Esophagus muscularis mucosa (tissue), 4 donors: ENCODE measurements around a stretch of chr2.

DNA sequence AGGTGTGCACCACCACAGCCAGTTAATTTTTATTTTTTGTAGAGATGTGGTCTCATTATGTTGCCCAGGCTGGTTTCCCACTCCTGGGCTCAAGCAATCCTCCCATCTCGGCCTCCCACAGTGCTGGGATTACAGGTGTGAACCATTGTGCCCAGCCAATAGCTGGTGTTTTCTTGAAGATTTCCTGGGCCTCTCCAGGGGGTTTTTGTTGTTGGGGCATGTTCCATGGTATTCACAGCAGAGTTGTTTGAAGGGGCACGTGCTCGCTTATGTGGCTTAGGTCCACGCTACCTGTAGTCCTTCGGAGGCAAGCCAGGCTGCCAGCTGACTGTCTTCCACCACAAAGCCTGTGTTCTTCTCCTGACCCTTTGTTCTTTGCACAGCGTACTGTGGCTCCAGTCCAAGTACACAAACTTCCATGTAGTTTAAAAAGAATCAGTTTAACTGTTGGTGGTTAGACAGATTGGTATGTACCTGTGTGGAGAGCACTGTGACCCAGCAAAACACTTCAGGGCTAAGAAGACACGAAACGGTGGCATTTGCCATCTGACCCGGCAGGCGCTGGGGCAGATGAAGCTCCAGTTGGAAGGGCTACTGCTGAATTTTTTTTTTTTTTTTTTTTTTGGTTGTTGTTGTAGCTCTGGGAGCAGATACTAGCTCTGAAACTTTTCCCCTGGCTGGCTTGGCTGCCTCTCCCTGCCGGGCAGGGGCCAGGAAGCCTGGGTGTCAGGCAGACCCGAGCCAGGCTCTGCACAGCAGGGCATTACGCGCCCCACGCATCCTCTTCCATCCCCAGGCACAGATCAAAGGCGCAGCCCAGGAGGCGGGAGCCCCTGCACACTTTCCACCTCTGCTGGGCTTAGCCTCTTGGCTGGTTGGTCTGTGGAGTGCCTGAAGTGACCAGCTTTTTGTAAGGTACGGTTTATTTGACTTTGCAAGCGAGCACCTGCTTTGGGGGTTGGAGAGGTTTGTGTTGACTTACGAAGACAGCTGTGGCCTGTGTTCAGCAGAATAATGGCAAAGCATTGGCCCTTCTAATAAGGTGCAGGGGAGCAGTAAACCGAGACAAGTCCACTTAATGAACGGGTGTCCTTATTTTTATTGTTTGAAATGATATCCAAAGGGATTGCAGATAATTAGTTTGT lies 5.7 kb downstream of the GREB1 start:
- PRO-cap = no peak
- RAMPAGE, long total RNA, 4 experiments = start-site peak on the plus strand in 3 of 4 experiments, centred at positions 491 to 590 of the sequence, 6 to 55 reads per replicate

DNA sequence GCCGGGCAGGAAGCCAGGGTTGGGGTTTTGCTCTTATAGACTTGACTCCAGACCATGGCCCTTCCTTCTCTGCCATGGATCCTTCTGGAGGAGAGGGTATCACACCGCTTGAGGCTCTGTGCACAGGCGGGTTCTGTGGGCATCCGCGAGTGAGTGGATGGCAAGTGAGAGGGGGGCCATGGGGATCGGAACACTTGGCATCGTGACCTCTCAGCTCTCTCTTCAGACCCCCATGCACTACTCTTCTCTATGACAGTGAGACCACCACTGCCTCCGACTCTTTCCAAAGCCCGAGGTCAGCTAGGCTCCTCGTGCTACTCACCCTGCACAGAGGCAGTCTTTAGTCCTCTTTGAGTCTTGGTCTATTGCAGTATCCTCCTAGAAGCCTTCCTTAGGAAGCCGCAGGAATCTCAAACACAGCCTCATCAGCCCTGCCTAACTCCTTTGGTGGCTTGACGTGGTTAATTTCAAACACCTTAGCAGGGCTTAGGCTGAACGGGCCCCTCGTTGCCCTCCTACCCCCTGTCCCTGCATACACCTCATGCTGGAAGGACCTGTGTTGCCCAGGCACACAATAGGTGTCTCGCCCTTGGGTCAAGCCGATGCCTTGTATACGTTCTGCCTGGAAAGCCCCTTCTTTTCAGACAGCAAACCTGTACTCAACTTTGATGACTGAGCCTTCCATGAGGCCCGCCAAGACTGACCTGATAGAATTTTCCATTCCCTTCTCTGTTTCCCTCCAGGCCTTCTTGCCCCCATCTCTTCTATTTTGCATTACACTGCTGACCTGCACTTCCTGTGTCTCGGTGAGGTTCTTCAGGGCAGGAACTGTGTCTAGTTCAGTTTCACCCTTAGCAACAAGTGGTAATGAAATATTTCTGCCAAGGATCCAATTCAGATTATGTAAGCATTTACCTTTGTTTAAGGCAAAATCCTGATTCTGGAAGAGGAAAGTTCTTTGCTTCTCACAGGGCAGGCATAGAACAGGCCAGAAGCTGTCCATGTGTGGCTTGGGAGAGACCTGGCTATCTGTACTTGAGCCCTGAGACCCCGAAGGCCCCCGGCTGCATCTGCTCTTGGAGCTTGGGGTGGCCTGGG lies 7.8 kb downstream of the GREB1 start:
- PRO-cap = no peak
- RAMPAGE, long total RNA, 4 experiments = no peak in any of the 4 experiments

DNA sequence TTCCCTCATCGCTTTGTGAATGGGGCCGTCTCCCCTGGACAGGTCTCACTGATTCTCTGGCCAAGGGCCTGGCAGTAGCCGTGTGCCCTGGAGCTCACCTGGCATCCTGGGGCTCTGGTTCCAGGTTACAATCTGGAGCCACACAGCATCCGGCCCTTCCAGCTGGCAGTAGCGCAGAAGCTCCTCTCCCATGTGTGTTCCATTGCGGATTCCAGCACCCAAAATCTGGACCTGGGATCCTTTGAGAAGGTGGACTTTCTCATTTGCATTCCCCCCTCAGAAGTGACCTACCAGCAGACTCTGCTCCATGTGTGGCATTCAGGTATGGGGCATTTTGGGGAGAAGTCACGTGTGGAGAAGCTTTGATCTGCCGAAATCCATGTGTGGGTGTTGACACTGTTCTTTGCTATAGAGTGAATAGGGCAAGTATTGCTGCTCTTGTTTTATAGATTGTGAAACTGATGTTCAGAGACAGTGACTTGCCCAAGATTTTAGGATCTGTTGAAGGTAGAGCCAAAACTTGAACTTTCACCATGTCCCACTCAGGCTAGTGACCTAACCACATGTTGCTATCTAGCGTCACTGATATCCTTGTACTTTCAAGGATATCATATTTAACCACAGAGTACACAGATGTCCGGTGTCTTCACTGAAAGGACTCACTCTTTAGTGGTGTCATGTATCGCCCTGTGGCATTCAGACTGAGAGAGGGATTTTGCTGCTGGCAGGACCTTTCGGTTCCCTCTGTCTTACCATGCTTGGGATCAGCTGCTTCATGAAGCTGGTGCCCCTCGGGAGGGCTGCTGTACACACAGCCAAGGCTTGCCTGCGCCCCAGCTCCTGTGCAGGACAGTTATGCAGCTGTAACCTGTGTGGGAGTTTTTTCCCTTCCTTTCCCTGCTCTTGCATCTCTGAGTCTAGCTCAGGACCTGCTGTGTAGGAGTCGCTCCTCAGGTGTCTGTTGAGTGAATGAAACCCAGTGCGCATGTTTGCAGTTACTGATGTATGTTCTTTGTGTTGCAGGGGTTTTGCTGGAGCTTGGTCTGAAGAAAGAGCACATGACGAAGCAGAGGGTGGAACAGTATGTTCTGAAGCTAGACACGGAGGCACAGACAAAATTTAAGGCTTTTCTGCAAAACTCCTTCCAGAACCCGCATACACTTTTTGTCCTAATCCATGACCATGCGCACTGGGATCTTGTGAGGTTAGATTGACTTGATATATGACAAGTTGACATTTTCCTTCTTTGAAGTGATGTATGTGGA lies 64.2 kb downstream of the GREB1 start:
- PRO-cap = no peak
- RAMPAGE, long total RNA, 4 experiments = no peak in any of the 4 experiments

- PRO-cap = no peak
- RAMPAGE, long total RNA, 4 experiments = no peak in any of the 4 experiments
Measured at GRCh38 chr2:11686516-11686860, 16.5 kb upstream of the NTSR2 start.

GRCh38 chr2:11715896-11716499 lies 30.4 kb upstream of the LPIN1 start:
- PRO-cap = no peak
- RAMPAGE, long total RNA, 4 experiments = no peak in any of the 4 experiments

DNA sequence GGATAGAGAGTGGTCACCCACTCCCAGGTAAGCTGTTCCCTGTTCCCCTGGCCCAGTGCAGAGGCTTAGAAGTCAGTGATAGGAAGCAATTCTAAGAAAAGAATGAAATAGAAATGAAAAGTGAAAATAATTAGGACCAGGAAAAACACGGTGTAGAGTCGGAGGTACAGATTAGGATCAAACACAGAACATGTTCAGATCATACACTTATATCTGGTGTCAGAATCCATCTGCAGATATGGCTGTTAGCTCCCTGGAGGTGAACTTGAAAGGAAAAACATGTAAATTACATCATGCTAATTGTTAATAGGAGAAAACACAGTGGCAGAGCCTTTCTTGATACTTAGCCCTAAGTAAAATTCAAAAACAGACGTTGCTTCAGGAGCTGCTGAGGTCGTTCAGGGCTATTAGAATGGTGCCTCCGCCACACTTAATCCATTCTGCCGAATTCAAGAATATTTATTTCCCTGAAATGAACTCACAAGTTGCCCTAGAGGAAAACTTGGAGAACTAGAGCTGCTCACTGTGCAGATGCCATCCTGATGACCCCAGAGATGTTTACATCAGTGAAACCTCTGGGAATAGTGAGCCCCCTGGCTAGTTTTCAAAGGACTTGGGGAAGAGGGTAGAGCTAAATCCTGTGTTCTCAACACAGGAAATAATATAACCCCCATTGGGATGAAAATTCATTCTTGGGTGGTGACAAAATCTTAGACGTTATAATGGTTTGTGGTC lies 27.5 kb downstream of the LPIN1 start:
- PRO-cap = no peak
- RAMPAGE, long total RNA, 4 experiments = no peak in any of the 4 experiments

DNA sequence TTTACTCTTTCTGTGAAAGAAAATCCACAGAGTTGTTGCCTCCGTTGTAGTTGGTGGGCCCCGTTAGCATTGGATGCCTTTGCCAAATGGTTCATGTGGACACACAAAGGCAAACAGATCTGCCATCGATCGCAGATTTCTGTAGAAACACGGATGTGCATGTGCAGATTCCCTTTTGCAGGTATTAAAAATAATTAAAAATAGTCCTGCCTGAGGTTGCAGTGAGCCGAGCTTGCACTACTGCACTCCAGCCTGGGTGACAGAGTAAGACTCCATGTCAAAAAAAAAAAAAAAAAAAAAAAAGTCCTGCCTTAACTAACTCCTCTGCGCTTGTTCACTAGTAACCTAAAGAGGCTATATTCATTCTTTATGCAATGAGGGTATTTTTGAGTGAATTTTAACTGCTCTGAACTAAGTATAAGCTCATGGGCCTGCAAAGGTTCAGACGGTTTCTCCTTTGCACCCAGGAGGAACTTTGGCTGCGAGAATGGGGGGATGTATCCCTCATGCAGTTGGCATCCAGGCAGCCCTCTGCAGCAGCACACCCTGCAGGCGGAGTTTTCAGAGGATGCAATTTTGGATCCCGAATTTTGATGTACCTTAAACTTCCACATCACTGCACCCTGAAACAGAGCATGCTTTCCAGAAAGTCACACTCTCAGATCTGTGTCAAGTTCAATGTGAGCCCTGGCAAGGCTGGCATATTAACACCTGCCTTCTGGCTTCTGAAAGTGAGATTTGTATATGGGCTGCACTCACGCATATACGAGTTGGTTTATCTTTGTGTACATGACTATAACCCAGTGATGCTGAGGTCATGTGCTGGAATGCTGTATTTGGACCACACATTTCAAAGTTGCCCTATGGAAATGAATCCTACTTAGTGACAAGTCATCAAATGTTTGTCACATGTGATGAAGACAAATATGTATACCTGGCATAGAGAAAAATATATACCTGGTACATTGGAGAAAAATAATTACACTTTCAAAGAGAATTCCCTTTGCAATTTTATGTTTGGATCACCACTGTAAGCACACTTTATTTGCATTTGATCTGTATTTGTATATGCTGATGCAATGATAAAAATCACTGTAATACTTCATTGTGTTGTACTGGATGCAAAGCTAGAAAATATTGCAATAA lies 80.2 kb downstream of the LPIN1 start:
- PRO-cap = no peak
- RAMPAGE, long total RNA, 4 experiments = no peak in any of the 4 experiments

DNA sequence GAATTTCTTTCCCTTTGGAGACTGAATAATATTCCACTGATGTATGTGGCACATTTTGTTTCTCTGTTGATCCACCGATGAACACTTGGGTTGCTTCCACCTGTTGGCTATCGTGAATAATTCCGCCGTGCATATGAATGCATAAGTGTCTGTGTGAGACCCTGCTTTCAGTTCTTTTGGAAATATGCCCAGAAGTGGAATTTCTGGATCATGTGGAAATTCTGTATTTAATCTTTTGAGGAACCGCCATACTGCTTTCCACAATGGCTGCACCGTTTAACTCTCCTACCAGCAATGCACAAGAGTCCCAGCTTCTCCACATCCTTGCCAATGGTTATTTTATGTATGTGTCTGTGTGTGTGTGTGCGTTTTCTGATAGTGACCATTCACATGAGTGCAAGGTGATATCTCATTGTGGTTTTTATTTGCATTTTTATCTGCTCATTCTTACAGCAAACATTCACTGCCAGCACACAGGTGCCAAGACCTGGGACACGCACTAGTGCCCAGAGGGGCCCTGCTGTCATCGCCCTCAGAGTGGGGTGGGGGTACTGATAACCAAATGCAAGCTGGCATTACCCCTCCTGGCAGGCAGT lies 285.2 kb downstream of the LPIN1 start:
- PRO-cap = no peak
- RAMPAGE, long total RNA, 4 experiments = no peak in any of the 4 experiments

GRCh38 chr2:12034333-12034950 lies 288.0 kb downstream of the LPIN1 start:
- PRO-cap = no peak
- RAMPAGE, long total RNA, 4 experiments = no peak in any of the 4 experiments

DNA sequence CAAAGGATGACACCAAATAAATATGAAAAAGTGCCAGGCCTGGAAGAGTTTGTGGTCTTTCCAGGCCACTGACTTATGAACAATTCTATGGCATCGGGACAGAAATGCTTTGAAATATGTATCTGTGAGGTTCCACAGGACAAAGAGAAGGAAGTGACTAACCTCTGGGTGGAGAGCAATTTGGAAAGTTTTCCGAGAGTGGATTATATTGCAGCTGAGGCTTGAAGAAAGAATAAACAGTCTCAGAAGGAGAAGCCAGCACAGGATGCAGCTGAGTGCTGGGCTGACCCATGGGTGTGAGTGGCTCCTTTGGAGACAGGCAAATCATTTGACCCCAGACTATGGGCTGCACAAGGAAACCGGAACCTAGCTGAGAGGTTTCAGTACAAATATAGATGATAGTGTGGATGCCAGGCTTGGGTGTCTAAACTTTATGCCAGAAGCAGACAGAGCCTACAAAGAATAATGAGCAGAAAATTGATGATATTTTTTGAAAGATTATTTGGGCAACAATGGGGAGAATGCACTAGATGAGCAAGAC lies 409.3 kb downstream of the LPIN1 start:
- PRO-cap = unidirectional peak, plus-strand start at position 235 of the sequence
- RAMPAGE, long total RNA, 4 experiments = no peak in any of the 4 experiments

DNA sequence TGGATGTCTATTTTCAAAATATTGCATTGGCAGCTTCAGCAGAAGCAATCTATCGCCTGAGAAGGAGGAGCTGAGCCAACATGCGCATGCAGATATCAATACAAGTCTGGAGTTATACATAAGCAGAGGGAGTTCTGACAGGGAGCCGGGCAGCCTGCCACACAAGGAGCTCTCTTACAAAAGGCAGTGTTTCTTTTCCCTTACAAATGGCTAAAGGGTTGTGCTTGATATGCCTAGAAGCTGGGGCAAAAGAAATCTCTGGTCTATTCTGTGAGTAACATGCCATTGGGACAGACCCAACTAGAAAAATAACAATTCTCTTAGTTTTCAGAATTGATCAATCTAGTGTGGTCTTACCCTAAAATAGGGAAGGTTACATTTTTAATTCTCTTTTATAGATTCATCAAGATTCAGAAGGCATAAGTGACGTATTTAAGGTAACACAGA lies 291.8 kb upstream of the TRIB2 start:
- PRO-cap = no peak
- RAMPAGE, long total RNA, 4 experiments = no peak in any of the 4 experiments

- PRO-cap = no peak
- RAMPAGE, long total RNA, 4 experiments = no peak in any of the 4 experiments
Measured at GRCh38 chr2:12587959-12588789, 128.6 kb upstream of the TRIB2 start.

DNA sequence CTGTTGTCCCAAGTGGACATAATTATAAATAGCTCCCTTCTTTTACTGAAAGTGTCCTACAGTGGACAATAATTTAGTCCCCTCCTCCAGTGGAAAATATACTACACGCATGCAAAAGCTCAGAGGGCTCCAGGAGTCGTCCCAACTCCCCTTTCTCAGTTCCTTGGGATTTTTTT lies 1.2 kb upstream of the TRIB2 start:
- PRO-cap = no peak
- RAMPAGE, long total RNA, 4 experiments = no peak in any of the 4 experiments

DNA sequence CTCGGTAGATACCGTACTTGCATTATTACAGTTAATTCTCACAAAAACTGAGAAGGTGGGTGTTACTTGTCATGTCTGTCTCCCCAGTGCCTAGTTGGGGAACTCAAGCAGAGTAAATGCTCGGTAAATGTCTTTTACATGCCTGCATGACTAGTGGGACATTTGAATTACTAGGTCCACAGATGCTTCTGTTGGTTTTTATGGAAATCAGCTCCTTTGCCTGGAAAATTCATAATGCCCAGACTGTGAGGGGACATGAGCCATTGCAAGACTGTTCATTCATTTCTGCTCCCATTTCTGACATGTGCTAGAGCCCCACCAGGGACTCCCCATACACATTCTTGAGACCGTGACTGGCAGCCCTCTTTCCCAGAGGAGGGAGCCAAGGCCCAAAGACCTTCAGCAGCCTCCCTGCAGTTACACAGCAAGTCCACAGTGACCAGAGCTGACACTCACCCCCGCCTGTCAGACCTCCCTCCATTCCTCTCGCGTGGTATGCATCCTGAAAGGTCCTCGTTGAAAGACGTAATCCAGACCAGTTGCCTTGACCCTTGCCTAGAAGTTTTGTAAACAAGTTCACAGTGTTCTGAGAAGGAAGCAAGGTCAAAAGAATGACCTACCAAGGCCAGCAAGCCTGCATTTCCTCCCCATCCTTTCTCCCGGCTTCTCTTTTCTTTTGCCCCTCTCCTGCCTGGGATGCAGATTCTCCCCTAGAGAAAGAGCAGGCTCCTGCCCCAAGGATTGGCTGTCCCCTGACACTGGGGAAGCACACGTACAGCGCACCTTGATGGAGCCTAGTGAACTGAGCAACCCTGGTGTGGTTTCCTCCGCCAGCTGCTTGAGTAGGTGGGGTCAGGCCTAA lies 18.1 kb downstream of the TRIB2 start:
- PRO-cap = no peak
- RAMPAGE, long total RNA, 4 experiments = no peak in any of the 4 experiments

GRCh38 chr2:12824227-12824823 lies 107.6 kb downstream of the TRIB2 start:
- PRO-cap = no peak
- RAMPAGE, long total RNA, 4 experiments = no peak in any of the 4 experiments

GRCh38 chr2:13006862-13007305 lies 290.1 kb downstream of the TRIB2 start:
- PRO-cap = unidirectional peak, minus-strand start at chr2:13006984
- RAMPAGE, long total RNA, 4 experiments = start-site peak on the minus strand in 3 of 4 experiments, at chr2:13006944-13007046 at its widest, 6 to 8 reads per replicate

GRCh38 chr2:13537512-13538537 lies 821.1 kb downstream of the TRIB2 start:
- PRO-cap = no peak
- RAMPAGE, long total RNA, 4 experiments = no peak in any of the 4 experiments

- PRO-cap = no peak
- RAMPAGE, long total RNA, 4 experiments = no peak in any of the 4 experiments
Measured at GRCh38 chr2:14872860-14873145, 240.3 kb downstream of the LRATD1 start.

DNA sequence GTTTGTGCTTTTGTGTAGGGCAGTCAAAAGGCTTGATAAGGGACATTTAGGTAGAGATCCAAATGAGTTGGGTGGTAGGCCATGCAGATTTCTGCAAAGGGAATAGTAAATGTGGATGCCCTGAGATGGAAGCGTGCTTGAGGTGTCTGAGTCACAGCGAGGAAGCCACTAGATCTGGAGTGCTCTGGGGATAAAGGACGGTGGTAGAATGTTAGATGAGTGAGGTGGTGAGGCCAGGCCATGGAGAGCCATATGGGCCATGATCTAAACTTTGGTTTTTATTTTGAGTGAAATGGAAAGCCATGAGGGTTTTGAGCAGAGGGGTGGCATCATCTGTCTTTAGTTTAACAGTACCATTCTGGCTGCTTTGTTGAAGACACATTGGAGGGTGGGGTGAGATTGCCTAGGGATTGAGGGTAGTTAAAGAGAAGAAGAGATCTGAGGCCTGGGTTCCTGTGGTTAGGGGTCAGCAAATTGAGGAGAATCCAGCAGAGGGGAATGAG lies 13.2 kb downstream of the DDX1 start:
- PRO-cap = no peak
- RAMPAGE, long total RNA, 4 experiments = no peak in any of the 4 experiments

- PRO-cap = no peak
- RAMPAGE, long total RNA, 4 experiments = no peak in any of the 4 experiments
Measured at GRCh38 chr2:15630713-15631070, 39.0 kb downstream of the DDX1 start.